ENCODE measurements around the gene VPS33B.

DNA sequence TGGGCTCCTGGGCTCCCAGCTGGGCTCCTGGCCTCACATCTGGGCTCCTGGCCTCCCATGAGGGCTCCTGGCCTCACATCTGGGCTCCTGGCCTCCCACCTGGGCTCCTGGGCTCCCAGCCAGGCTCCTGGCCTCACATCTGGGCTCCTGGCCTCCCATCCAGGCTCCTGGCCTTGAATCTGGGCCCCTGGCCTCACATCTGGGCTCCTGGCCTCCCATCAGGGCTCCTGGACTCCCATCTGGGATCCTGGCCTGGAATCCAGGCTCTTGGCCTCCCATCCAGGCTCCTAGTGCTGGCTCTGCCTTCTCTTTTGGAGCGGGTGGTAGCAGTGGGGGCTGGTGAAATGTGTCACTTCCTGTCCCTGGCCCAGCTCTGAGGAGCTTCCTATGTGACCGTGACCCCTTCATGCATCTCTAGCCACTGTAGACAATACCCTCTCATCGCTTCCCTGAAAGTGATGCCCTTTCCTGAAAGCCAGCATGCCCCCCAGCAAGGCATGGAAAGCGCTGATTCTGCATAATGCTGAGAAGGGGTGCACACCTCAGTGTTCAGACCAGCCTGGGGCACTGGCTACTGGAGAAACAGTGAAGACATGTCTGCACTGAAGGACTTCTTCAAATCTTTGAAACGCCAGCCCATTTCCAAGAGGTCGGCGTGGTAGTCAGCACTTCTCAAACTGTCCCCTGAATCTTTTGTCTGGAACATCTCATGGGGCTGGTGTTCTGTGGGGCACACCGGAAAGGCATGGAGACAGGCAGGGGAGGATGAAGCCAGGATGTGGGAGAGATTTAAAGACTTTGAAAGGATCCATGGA, 62.4 kb upstream of the BLM start:
- PRO-cap = no peak

DNA sequence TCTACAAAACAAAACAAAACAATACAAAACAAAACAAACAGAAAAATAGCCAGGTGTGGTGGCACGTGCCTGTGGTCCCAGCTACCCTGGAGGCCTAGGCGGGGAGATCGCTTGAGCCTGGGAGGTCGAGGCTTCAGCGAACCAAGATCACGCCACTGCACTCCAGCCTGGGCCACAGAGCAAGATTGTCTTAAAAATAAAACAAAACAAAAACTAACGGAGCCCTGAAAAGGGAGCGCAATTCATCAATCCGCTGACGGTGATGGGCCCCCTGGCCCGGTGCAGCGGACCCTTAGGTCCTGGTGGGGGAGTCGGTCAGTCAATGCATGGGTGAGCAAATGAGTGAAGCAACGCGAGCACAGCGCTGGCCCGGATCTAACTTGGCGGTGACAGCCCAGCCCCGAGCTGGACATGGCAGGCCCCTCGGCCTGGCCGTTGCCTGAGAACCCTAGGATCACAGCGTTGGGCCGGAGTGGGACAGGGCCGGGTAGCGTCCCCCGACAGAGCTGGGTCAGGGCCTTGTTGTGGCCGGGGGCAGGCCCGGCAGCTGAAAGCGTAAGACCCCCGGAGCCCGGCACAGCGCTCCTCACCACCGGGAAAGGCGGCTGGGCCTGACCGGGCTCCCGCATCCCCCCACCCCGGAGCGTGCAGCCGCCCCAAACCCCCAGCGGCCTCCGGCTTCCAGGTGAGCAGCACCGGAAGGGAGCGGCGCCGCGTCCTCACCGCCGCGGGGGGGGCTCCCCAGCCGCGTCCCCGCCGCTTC, 52.2 kb upstream of the BLM start:
- PRO-cap = no peak

DNA sequence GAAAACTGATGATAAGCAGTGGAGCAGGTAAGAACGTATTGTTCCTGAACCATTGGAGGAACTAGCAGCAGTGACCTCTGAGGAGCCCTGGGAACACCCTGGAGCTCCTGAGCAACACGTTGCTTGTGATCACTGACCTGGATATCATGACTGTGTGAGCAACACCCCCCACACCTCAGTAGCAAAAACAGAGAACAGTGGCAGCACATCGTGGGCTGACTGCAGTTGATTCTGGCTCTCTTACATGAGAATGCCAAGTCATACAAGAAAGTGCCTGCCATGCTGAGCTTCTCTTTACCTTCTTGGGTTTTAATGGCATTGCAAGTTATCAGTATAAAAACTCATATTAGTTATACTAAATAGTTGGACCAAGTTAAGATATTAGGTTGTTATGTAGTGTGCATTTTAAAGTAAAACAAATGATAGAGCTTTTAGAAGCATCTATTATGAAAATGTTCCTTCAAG, 73.0 kb downstream of the BLM start:
- PRO-cap = no peak

DNA sequence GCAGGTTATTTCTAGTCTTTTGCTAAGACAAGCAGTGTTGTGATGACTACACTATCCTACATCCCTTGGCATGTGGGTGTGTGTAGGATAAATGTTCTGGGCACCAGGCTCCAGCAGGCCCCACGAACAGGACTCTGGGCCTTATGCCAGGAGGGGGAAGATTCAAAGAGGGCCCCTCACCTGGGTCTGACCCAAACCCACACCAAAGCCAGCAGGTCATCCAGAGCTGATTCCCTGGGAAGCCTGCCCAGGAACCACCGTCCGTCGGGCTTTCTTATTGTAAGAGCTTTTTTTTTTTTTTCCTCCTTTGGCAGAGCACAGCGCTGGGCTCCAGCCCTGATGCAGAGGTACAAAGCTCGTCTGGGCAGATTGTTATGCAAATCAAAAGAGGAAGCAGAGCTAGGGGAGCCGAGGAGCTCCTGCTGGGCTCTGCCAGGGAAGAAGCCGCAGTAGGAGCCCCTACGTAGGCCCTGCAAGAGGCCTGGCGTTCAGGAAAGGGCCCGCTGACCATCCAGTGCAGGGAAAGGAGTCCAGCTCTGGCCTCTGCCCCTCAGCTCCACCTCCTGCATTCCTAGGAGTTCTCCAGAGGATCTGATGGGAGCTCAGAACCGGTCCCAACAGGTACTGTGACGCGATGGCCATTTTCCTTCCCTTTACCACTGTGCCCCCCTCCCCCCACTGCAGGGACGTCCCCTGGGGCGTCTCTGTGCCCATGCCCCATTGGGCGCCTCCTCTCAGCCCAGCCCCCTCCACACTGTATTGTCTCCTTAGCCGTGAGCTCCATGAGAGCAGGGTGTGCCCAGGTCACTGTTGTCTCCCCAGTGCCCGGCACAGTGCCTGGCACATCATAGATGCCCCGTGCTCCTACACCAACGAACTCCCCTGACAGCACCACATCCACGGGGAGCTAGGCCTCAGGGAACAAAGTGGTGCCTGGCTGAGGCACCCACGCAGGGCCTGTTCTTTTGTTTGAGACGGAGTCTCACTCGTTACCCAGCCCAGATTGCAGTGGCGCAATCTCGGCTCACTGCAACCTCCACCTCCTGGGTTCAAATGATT, 28.8 kb upstream of the FURIN start:
- PRO-cap = unidirectional peak, plus-strand start at position 411 of the sequence

GRCh38 chr15:90875141-90876176, 7.1 kb downstream of the FURIN start:
- PRO-cap = no peak

DNA sequence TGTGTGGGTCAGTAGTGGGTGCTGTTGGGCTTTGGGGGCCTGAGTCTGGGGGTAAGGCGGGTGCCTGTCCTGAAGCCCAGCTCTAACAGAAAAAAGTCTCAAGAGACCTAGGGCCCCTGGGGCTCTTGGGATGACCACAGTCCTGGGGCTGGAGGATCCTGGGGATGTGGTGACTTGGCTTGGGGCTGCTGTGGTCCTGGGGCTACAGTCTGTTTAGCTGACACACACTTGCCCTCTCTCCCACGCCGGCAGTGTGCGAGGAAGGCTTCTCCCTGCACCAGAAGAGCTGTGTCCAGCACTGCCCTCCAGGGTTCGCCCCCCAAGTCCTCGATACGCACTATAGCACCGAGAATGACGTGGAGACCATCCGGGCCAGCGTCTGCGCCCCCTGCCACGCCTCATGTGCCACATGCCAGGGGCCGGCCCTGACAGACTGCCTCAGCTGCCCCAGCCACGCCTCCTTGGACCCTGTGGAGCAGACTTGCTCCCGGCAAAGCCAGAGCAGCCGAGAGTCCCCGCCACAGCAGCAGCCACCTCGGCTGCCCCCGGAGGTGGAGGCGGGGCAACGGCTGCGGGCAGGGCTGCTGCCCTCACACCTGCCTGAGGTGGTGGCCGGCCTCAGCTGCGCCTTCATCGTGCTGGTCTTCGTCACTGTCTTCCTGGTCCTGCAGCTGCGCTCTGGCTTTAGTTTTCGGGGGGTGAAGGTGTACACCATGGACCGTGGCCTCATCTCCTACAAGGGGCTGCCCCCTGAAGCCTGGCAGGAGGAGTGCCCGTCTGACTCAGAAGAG, 3.1 kb upstream of the FES start:
- PRO-cap = no peak

GRCh38 chr15:90883729-90884226, 526 bp upstream of the FES start:
- PRO-cap = no peak

- PRO-cap = unidirectional peak, minus-strand start at chr15:90886059
Measured at GRCh38 chr15:90886003-90886421, 1.7 kb downstream of the FES start.

- PRO-cap = no peak
Measured at GRCh38 chr15:90906201-90906628, 3.1 kb downstream of the MAN2A2 start.

DNA sequence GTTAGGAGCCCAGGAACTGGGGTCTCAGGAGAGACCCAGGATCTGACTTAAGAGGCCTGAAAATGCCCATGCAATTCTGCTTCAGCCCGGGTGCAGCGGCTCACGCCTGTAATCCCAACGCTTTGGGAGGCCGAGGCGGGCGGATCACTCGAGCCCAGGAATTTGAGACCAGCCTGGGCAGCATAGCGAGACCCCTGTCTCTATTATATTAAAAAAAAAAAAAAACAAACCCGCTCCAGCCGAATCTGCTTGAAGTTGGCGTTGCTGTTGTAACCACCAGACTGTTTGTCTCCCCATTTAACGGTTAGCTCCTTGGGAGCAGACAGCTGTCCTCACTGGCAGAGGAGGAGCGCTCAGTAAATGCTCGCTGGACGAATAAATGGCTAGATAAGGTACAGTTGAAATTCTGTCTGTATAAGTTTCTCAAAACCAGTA, 825 bp downstream of the RCCD1 start:
- PRO-cap = no peak

DNA sequence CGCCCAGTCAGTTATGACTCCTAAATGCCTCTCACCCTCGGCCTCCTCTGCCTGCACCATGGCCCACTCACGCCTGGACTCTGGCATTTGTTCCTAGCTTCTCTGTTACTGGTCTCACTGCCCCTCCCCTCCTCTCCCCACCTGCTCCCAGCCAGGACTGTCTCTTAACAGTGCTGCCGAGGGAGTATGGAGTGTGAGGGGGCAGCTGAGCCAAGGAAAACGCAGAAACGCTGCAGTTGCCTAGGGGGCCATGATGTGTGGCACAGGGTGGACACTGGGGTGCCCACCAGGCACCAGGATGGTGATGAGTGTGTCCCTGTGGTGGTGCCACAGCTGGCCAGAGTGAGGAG, 3.1 kb downstream of the RCCD1 start:
- PRO-cap = no peak

GRCh38 chr15:90983781-90984259, 10.5 kb downstream of the PRC1 start:
- PRO-cap = no peak

DNA sequence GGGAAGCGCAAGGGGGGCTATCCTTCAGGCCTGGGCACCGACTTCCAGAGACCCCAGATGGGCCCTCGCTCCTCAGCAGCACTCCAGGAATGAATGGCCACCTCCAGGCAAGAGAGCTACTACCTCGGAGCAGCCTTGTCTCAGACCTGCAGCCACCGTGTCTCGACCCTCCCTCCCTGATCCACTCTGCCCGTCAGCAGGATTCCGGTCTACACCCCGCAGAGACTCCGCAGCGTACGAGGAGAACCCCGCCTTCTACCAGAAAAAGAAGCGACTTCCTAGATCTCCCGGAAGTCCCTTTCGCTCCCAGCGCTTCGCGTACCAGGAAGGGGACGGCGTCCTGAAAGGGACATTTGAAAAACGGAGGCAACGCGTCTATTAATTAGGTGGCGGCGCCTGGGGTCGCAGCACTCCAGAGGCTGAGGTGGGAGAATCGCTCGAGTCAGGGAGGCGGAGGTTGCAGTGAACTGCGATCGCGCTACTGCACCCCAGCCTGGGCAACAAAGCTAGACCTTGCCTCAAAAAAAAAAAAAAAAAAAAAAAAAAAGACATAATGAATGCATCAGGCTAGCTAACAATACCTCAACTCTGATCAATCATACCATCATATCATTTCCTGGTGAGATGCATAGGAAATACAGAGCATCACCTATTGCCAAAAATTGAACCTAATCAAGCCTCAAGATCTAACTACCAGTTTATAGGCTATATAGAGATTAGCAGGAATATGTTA, at the start of gene VPS33B:
Gene VPS33B, minus strand, starts transcription at position 278 of the 733 bp plus-strand sequence.
- PRO-cap = bidirectional peak, plus-strand start at position 324 of the sequence, minus-strand start at position 257 of the sequence

DNA sequence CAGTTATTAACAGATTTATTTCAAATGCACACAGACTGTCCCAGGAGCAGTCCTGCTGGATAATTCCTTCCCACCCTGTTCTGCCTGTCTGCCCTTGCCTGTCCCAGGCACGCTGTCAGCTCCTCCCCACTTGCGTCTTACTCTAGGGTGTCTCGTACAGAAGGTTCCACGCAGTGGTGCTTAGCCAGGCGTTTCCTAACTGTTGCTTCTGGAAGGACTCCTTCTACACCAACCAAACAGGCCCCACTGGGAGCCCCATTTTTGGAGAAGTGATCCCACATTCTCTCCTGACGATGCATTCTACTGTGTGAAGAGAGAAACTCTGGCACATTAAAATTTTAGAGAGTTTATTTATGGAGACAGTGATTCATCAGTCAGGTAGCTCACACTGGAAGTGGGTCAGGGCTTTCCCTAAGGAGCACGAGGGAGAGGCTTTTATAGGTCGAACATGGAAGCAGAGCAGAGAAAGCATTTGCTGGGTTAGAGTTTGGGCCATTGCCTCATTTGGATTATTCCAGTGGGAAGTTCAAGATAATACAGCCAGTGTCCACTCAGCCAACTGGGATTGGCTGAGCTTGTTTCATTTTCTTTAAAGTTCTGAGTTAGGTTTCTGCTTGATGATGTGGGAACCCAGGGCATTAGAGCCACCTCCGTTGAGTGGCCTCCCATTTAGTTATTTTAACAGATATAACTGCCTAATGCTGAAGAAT, 164.1 kb downstream of the SV2B start:
- PRO-cap = no peak

DNA sequence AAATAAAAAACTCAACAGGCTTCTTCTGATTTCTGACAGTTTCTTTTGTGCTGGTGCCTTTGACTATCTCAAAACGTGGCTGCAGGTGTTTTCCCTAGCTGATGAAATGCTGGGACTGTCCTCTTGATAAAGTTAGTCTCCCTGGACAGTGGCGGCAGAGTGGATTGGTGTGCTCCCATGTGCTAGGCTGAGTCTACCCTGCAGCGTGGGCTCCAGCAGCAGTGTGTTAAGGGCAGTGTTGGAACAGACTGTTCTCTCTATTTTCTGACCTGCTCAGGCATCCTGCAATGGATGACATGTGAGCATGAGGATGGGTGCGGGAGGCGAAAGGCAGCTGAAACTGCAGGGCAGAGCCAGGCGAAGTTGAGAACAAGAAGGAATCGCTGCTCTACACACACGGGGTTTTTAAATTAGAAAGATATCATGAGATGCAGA, 44.0 kb downstream of the SLCO3A1 start:
- PRO-cap = no peak

- PRO-cap = no peak
Measured at GRCh38 chr15:91953978-91954862, 100.7 kb downstream of the SLCO3A1 start.

- PRO-cap = no peak
Measured at GRCh38 chr15:92074624-92075118, 221.2 kb downstream of the SLCO3A1 start.

- PRO-cap = no peak
Measured at GRCh38 chr15:92123864-92125009, 269.4 kb upstream of the ST8SIA2 start.

- PRO-cap = no peak
Measured at GRCh38 chr15:92795503-92795880, 104.6 kb upstream of the CHD2 start.

- PRO-cap = no peak
Measured at GRCh38 chr15:92881023-92881726, 18.9 kb upstream of the CHD2 start.